ENCODE data around the gene SCAPER.

- PRO-cap, 2 experiments, result no peak in any of the 2 experiments
Measured at GRCh38 chr15:75353622-75353993, 6.8 kb downstream of the NEIL1 start.

DNA sequence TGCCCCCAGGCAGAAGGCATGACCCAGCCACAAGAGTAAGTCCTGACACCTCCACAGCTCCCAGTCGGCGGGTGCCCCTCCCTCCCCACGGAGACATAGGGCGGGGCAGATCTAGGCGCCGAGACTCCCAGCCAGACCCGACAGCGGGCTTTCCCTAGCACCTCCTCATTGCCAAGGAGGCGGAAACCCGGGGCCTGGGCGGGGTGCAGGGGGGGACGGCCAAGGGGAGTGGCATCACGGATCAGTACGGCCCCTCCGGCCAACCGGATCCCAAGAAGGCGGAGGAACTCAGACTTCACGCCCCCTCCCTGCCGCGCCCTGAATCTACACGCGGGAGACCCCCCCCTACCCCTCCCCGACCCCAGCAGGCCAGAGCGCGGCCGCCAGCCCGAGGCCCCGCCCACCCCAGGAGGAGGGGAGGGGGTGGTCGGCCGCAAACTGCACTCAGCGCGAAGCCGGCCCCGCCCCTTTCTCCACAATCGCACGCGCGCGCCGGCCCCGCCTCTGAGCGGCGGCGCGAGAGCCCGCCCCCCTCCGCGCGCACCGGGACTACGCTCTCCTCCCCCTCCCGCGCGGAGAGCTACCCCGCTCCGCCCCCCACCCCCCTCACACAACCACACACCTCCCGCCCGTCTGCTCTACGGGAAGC is 690 bp downstream of the SIN3A start:
- PRO-cap, 2 experiments, result peak in 2 of 2 experiments; most common plus-strand start position 507 of the sequence (in 2); most common minus-strand start position 73 of the sequence (in 1)

DNA sequence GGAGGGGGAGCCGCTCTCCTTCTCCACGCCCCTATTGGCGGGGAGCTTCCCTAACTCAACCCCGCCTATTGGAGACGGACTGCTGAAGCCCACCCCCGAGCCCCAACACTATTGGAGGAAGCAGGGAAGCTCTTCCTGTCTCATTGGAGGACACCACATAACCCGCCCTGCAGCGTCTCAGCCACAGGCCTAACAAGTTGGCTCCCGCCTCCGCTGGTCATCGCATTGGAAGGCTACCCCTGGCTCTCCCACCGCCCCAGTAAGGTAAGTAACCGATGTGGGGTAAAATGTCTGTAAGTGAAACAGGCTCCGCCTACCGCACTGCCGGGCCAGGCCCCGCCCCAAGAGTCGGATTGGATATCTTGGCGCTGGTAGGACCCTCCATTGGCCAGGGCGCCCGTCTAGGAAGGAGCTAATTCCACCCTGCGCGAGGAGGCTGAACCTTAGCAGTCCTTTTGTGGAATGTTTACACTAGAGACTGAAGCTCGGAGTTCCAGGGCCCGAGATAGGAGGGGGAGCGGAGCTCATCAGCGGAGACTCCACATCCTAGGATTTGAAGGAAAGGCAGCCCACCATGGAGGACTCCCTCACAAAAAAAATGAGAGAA is 459 bp upstream of the SIN3A start:
- PRO-cap, 2 experiments, result peak in 2 of 2 experiments; most common plus-strand start position 61 of the sequence (in 1); most common minus-strand start position 261 of the sequence (in 2)

DNA sequence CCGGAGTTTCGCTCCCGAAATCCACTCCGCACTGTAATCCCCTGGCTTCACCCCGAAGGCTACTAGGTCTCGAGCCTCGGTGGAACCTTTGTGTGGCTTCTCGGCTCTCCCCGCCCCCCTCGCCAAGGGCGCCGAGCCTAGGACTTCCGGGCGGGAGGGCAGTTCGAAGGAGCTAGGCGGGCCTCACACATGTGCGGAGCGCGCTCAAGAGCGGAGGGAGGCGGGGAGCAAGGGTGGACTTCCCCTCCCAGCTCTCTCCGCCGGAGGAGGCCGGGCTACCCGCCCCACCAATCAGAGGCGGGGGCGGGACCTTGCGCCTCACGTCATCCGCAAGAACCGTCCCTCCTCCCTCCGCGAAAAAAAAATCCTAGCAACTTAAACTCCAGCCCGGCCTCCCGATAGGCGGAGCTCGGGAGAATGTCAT is 2.3 kb upstream of the SIN3A start:
- PRO-cap, 2 experiments, result peak in 2 of 2 experiments; most common minus-strand start position 130 of the sequence (in 2)

DNA sequence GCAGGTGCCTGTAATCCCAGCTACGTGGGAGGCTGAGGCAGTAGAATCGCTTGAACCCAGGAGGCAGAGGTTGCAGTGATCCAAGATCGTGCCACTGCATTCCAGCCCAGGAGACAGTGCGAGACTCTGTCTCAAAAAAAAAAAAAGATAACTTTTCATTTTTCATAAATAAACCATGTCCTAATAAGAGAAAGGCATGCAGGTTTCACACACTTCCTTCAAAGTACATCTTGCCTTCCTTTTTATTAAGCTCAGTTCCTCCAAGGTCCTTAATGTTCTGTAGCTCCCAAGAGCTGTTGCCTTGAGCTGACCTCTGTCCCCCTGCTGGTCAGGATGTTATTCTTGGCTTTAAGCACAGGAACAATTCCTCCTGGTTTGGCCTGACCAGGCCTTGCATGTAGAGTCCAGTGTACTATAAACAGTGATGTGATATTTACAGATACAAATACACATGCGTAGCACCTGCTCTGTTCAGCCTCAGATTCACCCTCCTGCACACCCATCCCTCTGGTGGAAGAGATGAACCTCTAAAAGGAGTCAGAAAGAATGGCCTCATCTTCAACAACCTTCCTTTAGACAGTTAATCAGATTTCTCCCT is 46.7 kb downstream of the PTPN9 start:
- PRO-cap, 2 experiments, result no peak in any of the 2 experiments

DNA sequence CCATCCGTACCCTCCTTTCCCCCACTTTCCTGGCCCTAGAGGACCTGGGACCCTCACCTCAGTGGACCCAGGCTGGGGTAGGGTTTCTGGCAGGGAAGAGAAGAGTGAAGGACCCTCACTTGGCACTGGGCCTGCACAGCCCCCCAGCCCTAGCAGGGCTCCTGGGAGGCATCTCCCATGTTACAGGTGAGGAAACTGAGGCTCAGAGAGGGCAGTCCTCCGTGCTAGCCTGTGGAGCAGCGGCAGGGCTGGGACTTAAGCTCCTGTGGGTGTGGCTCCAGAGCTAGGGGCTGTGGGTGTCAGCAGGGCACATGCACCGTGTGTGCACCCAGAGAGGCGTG is 12.8 kb downstream of the CSPG4 start:
- PRO-cap, 2 experiments, result no peak in any of the 2 experiments

DNA sequence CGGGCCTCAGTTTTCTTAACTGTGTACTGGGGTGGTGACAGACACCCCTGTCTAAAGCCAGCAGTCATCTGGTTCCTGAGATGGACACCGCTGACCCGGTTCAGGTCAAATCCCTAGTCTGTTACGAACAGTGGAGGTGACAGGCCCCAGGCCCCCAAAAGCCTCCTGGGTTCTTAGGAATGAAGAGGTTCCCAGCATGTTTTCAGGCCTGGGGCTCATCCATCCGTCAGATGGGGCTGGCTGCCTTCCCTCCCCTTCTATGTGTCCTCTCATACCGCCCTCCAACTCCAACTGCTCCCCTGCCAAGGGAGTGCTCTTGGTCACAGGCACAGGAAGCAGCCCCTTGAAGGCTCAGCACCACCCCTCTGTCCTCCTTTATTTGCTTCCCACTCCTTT is 754 bp upstream of the ODF3L1 start:
- PRO-cap, 2 experiments, result no peak in any of the 2 experiments

DNA sequence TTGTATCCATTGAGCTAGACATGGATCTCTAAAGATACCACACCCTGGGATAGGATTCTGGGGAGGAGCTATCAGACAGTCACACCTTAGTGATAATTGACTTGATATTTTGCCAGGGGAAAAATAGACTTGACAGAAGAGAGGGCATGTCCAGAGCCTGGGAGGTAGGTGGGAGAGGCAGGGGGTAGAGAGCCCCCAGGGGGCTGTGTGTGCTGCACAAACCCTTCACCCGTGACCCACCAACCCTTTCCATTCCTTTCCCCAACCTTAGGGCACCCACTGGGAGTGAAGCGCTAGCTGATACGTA is 403 bp upstream of the ODF3L1 start:
- PRO-cap, 2 experiments, result no peak in any of the 2 experiments

GRCh38 chr15:75891793-75892161 is 11.9 kb upstream of the FBXO22 start:
- PRO-cap, 2 experiments, result no peak in any of the 2 experiments

GRCh38 chr15:75932512-75933294 is 29.0 kb downstream of the FBXO22 start:
- PRO-cap, 2 experiments, result no peak in any of the 2 experiments

GRCh38 chr15:76140456-76140688 is 80.6 kb downstream of the TMEM266 start:
- PRO-cap, 2 experiments, result no peak in any of the 2 experiments

- PRO-cap, 2 experiments, result no peak in any of the 2 experiments
Measured at GRCh38 chr15:76299135-76299767, 12.0 kb downstream of the ETFA start.

- PRO-cap, 2 experiments, result no peak in any of the 2 experiments
Measured at GRCh38 chr15:76466121-76466709, 129.6 kb downstream of the ISL2 start.

- PRO-cap, 2 experiments, result peak in 2 of 2 experiments; most common plus-strand start chr15:76905502 (in 2); most common minus-strand start chr15:76905268 (in 1)
Measured at GRCh38 chr15:76905078-76905709, at the start of gene SCAPER. SCAPER (minus strand) TSS chr15:76905340.

DNA sequence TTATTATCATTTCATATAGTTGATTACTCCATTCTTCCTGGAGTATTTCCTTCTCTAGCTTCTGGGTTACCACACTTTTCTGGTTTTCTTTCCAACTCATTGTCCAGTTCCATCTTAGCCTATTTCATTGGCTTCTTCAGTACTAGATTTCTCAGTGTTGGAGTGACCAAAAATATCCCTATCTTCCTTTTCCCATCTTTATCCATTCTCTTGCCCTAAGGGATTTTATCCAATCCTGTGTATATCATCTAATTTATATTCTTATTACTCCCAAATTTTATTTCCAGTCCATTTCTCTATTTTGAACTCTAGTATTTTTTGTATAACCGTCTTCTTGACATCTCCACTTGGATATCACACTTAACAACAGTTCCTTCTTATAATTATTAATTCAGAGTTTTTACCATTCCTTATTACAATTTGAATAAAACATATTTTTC is 162.5 kb upstream of the TSPAN3 start:
- PRO-cap, 2 experiments, result no peak in any of the 2 experiments

- PRO-cap, 2 experiments, result no peak in any of the 2 experiments
Measured at GRCh38 chr15:77334612-77335989, 84.8 kb downstream of the PEAK1 start.

GRCh38 chr15:77412149-77412613 is 7.7 kb downstream of the PEAK1 start:
- PRO-cap, 2 experiments, result no peak in any of the 2 experiments

GRCh38 chr15:77528898-77529493 is 103.7 kb downstream of the LINGO1 start:
- PRO-cap, 2 experiments, result no peak in any of the 2 experiments

DNA sequence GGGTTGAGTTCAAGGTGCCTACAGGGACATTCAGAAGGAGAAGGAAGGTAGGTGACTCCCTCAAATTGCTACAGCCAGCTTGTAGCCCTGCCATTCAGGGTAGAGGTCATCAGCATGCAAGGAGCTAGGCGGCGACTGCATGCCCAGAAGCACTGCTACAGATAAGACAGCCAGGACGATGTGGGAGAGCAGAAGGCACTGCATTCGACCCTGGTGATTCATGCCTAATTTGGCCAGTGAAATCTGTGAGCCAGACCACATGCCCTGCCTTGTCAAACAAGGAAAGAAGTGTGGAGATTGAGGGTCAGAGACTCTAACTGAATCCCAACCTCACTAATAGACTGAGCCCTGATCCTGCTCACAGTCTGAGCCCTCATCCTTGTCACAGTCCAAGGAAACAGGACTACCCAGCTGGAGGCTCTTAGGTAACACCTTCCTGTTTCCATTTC is 86.7 kb downstream of the LINGO1 start:
- PRO-cap, 2 experiments, result no peak in any of the 2 experiments

DNA sequence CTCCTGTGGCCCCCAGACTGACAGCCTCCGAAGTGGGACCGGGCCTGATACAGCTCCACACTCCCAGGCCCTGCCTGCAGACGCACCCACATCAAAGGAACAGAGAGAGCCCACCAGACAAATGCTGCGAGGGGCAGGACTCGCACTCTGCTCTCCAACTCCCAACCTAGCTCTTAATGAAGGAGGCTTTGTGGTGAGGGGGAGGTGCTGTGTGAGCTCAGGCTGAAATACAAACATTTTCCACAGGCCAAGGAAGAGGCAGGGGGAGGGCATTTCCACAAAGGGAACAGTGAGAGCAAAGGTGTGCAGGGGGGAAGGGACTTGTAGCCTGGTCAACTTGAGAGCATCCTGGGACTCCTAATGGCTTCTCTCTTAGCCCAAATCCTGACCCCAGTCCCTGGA is 9.7 kb downstream of the LINGO1 start:
- PRO-cap, 2 experiments, result no peak in any of the 2 experiments